Temporal lobe (tissue), 2 donors: Measurements from ENCODE around the genes CIAO2B, CES3, B3GNT9, PARD6A and LCAT.

DNA sequence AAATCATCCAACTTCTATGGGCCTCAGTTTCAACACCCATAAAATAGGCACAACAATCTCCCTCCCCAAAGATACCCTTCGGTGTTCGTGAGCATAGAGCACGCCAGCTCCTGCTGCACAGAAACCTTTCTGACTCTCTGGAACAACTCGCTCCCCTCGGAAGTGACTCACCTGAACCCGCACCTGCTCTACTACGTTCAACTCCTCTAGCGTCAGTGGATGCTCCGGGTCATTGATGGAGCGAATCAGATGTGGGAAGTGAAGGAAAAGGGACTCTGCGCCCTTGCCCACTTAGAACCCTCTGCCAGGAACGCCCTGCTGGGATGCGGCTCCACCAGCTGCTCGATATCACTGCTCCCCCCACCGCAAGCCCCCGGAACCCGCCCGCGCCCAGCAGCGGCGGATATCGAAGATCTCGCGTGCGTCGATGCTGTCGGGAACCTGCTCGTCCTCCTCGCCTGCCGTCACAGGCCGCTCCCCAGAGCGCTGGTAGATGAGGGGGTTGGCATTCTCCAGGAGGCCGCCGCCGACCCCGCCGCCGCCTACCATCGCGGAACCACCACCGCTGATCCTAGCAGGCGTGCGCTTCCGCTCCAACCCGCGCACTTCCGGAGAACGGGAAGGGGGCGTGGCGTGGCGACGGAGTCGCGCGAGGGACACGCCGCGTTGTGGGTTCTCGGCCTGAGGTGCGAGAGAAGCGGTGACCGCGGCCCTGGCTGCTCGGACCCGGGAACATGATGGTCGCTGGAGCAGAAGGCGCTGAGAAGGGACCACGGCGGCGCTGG is at the start of gene CIAO2B:
TSS of gene CIAO2B (minus strand) at position 587 of the 785 bp plus-strand sequence.
- RAMPAGE, long total RNA = start-site peak on the minus strand centred at position 573 of the sequence, 19 bp wide, 552 and 198 reads in 2 replicates

DNA sequence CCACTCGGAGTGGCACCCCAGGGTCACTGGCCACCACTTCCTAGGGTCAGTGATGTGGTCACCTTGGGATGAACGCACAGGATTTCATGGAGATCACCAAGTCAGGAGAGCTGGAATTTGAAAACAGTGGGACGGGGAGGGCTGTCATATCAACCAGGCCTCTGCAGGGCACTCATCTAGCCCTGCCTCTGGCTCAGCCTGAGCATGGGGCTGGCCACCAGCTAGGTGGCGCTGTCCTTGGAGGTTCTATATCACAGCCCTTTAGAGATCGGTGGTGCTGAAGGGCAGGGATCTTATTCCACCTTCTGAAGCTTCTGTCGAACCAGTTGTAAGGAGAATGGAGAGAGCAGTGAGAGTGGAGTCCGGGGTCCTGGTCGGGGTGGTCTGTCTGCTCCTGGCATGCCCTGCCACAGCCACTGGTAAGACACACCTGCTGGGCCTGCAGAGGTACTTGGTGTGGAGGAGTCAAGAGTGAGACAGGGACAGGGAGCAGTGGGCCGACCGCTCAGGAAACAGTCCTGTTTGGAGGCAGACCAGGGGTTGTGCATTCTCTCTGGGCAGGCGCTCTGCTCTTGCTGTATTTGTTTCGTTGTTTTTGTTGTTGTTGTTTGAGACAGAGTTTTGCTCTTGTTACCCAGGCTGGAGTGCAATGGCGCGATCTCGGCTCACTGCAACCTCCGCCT is at the start of gene CES3:
TSS of gene CES3 (plus strand) at position 296 of the 683 bp plus-strand sequence.
- RAMPAGE, long total RNA = no peak

DNA sequence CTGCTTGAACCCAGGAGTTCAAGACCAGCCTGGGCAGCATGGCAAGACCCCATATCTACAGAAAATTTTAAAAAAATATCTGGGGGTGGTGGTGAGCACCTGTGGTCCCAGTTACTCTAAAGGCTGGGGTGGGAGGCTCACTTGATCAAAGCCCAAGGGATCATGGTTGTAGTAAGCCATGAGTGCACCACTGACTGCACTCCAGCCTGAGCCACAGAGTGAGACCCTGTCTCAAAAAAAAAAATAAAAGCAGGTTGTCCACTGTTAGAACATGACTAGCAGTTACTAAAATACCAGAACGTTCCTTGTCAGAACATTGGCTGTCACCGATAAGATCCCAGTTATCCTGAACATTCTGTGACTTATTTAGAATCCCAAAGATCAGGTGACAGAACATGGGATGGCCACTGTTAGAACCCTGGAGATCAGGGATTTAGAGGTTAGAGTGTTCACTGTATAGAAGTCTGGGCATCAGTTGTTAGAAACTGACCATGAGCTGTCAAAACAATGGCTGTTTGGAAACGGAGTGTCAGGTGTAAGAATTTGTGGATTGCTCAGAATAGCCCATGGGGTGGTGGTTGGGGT is 8.5 kb downstream of the CES4A start:
- RAMPAGE, long total RNA = no peak

DNA sequence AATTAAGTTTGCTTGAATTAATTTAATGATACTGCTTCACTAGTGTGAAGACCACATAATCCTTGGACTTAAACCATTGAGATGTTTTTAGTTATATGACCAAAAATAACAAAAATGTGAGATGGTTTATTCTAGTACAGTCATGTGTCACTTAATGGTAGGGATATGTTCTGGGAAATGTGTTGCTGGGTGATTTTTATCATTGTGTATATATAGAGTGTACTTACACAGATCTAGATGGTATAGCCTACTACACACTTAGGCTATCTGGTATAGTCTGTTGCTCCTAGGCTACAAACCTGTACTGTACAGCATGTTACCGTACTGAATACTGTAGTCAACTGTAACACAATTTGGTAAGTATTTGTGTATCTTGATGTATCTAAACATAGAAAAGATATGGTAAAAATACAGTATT is 10.0 kb downstream of the CBFB start:
- RAMPAGE, long total RNA = no peak

DNA sequence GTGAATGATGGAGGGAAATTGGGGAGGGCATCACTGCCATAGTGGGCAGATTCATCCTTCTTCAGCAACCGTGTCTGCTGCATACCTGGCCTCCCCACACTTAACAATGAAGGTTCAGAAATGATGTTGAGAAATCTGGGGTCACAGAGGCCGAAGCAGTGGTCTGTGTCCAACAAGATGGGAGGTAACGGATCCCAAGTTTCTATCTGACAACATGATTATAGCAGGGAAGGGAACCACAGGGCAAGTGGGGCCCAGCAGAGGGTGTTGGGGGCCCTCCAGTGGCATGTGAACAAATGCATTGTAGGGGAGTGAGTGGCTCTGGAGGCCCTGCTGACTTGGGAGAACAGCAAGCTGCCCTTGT is 4.4 kb downstream of the B3GNT9 start:
- RAMPAGE, long total RNA = no peak

- RAMPAGE, long total RNA = no peak
Measured at GRCh38 chr16:67148890-67150027, 1.5 kb downstream of the B3GNT9 start.

- RAMPAGE, long total RNA = no peak
Measured at GRCh38 chr16:67150779-67151531, at the start of gene B3GNT9. TSS of gene B3GNT9 (minus strand) at chr16:67150998.

GRCh38 chr16:67165282-67166088 is 940 bp downstream of the HSF4 start:
- RAMPAGE, long total RNA = no peak

DNA sequence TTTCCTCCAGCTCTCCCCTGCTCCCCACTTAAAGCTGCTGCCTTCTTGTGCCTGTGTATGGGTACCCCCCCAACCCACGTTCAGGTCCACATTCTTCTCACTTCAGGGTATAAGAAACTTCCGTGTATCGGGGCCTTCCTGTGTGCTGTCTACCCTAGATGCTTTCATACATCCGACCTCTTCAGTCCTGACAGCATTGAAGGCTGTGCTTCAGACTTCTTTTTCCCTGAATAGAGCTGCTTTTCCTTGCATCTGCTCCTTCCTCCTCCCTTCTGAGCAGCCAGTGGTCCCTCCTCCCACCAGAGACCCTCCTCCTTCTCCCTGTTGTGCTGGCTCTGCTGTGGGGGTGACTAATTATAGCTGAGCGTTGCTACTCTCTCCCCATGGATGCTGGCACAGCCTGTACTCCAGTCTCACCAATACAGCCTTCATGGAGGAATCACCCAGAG is 935 bp downstream of the SLC9A5 start:
- RAMPAGE, long total RNA = no peak

- RAMPAGE, long total RNA = no peak
Measured at GRCh38 chr16:67364925-67365490, 28.3 kb downstream of the TPPP3 start.

DNA sequence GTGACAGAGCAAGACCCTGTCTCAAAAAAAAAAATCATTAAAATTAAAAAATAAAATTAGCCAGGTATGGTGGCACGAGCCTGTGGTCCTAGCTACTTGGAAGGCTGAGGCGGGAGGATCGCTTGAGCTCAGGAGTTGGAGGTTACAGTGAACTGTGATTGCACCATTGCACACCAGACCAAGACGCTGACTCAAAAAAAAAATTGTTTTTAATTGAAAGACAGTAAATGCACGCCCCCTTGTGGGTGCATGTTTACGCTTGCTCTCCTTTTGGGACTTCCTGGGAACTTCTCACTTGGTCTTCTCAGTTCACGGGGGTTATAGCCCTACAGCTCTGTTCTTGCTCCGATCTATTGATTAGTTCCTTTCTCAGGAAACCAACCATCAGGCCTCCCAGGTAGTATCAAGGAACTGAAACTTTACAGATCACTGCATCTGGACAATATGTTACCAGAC is 14.3 kb upstream of the RIPOR1 start:
- RAMPAGE, long total RNA = no peak

DNA sequence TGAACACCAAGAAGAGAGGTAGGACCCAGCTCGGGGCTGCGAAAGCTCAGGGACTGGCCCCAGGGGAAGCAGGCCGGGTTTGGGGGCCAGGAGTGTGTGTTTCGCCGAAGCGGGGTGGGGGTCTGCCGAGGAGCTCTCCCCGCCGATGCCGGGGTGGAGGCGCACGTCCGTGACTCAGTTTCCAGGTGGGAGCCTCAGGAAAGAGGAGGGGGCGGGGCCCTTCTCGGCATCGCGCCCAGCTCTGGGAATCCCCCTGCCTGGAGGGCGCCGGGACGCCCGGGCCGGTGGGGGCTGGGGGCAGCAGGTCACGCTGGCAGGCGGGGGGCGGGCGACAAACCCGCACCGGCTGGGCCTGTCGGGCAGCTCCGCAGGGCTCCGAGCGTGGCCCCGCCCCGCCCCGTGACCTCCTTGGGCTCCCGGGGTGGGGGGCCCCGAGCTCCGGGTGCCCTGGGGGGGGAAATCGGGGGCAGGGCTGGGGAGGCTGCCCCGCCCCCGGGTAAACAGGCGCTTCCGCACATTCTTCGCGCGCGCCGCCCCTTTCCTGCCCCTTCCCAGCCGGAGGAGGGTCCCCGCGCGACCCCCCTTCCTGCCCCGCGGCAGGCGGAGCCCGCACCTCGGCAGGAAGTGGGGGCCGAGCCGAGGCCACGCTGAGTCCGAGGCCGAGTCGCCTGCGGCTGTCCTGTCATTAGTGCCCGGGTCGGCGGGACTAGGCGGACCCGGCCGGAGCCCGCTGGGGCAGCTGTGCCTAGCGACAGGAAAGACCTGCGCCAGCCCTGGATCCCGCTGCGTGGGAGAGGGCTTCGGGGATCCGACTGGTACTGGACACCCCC is 9.2 kb downstream of the RIPOR1 start:
- RAMPAGE, long total RNA = no peak

DNA sequence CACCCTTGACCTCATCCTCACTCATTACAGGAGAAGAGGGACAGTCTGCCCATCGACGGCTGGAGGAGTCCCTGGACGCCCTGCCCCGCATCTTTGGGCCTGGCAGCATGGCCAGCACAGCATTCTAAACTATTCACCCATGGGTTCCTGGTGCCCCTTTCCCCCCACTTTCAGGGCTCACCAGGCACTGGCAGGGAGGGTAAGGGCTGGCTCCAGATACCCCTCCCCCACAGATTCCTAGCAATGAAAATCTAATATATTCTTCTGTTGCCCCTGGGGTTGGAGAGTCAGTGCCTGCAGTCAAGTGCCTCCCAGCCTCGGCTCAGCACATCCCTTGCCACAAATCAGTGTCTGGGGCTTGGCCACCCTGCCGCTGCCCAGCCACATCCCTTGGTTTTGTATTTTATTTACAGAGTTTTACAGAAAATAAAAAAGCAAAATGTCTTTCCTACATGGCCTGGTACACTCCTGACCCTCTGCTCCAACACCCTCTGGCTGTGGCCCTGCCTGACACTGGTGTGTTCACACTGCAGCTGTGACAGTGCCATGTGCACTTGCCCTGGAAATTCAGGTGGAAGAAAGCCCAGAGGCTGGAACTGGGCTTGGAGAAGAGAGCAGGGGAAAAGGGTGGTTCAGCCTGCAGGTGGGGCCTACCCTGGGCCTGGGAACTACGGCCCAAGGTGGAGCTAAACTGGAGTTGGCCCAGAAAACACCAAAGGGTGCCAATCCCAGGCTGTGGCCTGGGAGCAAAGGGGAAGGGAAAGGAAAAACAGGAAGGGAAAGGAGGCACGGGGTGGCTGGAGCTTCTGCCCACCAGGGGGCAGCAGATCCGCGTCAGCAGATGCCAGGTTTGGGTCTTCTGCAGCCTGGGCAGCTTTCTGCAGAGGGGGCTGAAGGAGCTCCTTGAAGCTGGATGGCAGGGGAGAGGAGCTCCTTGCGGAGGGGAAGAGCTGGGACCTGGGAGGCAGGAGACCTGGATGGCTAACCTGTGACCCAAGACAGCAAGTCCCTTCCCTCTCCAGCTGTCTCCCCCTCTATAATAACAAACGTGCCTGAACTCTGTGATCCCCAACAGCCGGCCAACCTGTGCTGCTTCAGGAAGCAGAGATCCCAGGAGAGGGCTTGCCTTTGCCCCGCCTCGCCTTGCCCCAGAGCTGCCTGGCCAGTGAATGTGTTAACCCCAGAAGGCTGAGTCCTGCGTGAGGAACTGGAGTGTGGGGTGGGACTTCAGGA is 15.6 kb upstream of the CTCF start:
- RAMPAGE, long total RNA = no peak

- RAMPAGE, long total RNA = no peak
Measured at GRCh38 chr16:67563763-67564272, 1.5 kb downstream of the CTCF start.

- RAMPAGE, long total RNA = no peak
Measured at GRCh38 chr16:67660075-67661186, at the start of gene PARD6A. TSS of gene PARD6A (plus strand) at chr16:67660960.

DNA sequence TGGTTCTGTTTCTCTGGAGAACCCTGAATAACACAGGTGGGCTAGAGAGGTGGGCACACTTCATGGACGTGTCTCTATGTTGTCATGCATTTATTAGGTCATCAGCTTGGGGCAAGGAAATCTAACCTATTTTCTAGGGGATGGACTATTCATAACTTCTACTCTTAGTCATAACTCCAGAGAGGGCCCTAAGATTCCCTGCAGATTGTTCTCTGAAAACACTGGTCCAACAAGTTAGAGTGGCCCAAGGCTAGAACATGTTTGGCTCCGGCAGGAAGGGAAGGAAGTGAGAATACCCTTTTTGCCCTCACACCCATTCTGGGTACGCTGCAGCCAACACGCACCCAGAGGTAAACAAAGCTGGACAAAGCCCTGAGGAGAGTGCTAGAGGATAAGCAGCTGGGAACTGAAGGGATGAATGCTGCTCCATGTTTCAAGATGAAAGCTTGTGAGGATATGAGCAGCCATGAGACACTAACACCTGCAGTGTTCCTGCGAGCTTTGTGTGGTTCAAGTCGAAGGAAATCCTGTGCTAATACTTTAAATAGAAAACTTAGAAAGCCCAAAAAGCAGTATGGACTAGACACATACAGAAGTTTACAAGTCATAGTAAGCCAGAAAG is 10.0 kb downstream of the C16orf86 start:
- RAMPAGE, long total RNA = no peak

DNA sequence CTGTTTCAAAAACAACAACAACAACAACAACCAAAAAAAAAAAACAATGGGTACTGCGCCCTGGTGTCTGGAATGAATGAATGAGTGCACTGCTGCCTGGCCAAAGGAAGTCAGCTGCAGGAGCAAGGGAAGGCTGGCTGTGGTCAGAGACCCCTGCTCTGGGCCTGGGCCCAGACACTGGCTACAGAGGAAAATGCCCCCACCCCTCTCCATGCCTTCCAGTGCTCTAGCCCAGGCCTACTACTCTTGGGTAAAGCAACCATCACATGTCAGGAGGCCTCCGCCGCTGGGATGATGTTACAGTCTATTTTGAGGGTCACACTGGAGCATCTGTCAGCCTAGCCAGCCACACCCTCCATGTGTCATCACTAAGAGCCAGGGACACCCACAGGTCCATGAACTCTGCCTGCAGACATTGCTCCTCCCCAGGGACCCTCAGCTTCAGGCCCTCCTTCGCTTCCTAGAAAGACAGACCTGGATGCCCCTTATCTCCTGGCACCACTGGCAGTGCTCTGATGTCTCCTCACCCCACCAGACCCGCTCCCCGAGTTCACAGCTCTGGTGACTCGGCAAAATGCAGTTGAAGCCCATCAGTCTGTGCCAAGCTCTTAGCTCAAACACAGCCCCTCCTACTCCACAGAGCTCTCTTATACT is 6.1 kb downstream of the RANBP10 start:
- RAMPAGE, long total RNA = no peak

DNA sequence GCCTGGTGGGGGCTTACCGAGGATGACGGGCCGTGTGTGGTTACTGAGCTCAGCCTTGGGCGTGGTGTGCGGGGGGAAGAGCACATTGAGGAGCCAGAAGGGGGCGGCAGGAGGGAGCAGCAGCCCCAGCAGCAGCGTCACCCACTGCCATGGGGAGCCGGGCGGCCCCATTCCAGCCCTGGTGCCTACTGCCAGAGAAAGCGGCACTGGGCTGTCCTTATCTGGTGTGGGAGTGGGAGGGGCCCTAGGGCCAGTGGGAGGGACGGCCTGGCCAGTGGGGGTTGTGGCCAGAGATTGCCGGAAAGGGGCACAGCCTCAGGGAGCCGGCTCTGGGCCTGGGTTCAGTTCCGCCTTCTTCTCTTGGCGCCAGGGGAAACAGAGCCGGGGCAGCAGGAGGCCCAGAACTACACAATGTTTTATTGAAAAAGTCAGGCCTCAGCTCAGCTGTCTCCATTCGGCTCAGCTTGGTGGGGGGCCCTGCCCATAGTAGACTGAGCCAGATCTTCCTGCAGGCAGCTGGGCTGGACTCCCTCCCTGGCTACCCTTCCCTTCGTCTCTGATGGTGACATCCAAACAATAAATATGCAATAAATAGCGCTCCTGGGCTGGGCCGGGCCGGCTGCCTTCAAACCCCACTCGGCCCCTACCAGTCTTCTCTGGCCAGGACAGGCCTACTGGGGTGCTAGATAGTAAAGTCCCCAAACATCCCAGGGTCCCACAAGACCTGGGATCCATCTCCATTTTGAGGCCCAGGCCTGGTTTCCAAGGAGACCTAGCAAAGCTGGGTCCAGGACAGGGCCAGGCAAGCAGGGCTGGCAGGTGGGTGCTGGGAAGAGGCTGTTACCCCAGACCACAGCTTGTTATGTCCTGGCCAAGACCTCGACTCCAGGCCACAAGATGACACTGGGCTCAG is at the start of gene LCAT:
TSS of gene LCAT (minus strand) at position 190 of the 913 bp plus-strand sequence.
- RAMPAGE, long total RNA = no peak

DNA sequence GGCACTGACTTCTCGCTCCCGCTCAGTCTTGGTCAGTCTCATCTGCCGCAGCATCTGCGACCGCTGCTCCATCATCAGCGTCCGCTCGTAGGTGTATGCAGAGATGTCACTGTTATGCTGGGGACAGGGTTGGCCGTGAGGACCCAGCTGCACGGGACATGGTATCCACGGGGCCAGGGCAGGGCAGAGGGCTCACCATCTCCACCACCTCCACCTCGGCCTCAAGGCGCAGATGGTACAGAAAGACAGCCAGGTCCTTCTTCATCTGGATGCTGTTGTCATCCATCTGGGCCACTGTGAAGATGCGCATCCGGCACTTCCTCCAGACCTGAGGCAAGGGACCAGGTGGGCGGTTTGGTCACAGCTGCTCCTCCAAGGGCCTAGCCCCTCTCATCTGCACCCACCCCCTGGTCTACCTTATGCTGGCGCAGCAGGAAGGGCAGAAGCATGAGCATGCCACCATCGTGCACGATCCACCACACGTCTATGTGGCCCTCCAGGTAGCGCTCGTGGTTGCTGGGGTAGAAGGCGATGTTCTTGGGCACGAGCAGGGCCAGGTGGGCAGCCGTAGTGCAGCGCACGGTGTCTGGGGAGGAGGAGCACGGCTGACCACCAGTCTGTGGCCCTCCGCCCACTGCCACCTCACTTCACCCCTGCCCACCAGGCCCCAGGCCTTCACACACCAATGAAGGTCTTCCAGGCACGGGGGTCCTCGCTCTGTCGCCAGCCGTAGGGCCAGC is 2.0 kb upstream of the LCAT start:
- RAMPAGE, long total RNA = no peak

GRCh38 chr16:67951689-67952503 is 8.0 kb upstream of the LCAT start:
- RAMPAGE, long total RNA = no peak